Duodenum (tissue), 1 donor: ENCODE data around the gene PBOV1.

DNA sequence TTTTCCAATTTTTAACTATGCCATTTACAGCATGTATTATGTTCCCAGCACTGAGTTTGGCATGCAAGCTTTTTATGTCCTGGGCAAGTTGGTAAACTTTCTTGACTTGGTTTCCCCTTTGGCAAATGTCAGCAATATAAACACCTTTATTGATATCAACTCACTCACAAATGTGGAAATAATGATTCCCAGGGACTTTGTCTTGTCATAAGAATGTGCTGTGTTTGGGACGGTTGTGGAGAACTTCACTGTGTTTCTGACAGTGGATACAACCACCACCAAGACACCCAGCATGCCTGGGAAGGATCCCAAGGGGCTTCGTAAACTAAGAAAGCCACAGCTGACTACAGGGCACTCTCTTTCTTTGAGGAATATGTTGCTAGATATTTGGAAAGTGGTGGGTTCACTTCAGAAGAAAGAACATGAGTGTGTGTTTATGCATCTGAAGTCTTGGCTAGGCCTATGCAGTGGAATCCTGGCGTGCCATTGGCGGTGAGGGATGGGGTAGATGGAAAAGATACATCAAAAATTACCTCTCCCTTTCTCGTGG, 187.5 kb downstream of the PDE7B start:
- PRO-cap, result no peak

DNA sequence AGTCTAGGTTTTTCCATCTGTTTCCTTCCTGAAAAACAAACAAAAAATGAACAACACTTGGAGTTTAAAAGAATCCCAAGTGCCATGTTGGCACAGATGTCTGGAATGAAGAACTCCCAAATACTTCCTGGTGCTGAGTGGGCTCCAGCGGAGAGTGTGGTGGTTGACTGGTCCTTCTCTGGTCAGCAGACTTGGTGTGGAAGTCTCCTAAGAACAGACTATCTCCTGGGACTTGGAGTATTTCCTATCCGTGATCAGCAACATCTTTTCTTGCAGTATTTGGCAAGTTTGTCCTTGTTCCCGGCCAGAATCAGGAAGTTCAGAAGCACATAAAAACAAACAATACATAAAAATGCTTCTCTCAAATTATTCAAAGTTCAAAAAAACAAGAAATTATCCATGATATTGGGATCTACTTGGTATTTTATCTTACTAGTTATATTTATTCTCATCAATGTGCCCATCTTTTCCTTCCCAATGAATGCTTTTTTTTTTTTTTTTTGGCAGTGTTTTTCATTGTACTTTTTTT, 154.1 kb downstream of the MTFR2 start:
- PRO-cap, result no peak

GRCh38 chr6:136250963-136251666, 1.0 kb upstream of the MTFR2 start:
- PRO-cap, result no peak

- PRO-cap, result no peak
Measured at GRCh38 chr6:136252662-136253054, 2.5 kb upstream of the MTFR2 start.

DNA sequence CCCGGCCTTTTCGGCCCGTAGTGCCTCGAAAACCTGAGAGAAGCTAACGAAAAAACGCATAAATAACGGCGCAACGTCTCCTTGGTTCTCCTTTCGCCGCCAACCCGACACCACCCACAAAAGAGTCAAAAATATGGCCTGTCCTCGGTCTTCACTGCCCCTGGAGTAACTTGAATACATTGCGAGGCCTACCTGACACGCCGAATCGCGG, 220 bp downstream of the BCLAF1 start:
- PRO-cap, result no peak

- PRO-cap, result no peak
Measured at GRCh38 chr6:136511539-136512351, 38.5 kb downstream of the MAP7 start.

DNA sequence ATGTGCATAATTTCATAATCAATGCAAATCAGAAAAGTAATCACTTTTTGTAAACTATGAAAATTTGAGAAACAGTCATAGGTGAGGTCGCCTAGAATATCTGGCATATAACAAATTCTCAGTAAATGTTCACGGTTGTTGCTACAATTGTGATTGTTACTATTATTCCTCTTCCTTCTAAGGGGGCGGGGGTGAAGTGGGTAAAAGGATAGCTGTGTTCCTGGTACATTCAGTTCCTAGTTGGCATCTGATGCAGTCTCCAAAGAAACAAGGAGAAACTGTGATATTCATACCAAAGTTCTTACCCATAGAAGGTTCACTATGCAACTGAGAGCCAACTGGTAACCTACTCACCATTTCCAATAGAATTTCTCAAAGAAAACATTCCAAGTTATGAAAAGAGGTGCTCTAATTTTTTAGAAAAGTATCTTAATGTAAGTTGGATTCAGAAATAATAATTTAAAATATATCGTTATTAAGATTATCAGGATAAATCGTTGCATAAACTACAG, 13.2 kb upstream of the MAP7 start:
- PRO-cap, result no peak

DNA sequence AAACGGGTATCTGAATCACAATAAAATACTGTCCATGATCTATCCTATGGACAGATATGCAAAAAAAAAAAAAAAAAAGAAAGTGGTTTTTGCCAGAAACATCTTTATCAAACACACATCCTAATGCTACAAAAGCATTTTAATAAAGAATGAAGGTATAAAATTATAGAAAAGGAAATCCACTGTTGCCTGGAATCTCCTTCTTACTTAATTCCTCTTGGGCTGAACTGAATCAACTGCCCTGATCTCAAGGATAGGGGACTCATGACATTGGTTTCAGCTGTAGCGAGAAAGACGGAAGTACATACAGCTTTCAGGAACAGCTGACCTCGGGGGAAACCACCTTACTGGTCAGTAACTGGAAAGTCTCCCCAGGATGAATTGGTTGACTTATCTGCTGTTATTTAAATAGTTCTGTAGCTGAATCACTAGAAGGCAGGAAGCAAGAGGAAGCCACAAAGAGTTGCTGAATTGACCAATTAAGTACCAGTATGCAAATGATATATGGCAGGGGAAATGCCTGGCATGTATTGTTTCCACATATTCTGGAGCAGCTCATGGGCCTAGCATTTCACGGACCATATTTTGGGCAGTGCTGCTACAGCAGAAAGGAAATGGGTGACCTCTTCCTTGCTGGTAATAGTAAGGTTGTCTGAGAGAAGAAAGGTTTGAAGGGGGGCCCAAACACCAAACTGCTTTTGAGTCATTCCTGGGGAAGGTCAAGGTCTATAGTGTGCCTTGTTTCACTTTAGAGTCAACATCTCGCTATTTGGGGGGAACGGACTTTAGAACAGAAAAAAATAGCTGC, 43.6 kb upstream of the MAP7 start:
- PRO-cap, result no peak

- PRO-cap, result no peak
Measured at GRCh38 chr6:136639300-136640054, 89.3 kb upstream of the MAP7 start.

DNA sequence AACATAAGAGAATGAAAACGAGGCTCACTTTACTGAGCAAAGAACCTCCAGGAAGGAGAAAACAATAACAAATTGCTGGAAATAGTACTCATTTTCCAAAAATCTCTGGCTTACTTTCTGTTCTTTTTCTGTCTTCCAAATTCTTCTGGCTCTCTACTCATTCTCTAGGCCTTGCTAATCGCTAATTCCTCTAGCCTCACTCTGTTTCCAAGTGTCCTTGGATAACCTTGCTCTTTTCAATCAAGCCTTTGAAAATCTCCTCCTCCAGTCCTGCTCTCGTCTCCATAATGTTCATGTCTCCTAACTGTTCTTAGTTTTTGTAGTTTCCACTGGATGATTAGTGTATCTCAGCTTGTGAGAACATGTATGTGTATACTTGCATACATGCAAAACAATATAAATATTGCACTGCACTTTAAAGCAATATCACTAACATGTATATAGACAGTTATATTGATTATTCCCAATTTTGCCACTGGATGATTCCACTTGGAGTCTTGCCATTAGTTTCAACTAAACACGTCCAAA, 96.2 kb upstream of the MAP7 start:
- PRO-cap, result no peak

DNA sequence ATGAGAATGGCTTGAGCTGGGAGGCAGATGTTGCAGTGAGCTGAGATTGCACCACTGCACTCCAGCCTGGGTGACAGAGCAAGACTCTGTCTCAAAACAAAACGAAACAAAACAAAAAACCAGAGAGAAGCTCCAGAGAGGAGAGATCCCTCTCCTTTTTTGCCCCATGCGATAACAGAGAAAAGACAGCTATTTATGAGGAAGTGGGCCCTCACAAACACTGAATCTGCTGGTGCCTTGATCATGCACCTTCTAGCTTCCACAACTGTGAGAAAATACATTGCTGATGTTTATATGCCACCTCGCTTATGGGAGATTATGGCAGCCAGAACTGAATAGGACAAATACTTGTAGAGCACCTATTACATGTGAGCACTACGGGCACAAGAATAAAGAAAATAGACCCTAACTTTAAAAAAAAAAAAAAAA, 31.4 kb downstream of the MAP3K5 start:
- PRO-cap, result no peak

DNA sequence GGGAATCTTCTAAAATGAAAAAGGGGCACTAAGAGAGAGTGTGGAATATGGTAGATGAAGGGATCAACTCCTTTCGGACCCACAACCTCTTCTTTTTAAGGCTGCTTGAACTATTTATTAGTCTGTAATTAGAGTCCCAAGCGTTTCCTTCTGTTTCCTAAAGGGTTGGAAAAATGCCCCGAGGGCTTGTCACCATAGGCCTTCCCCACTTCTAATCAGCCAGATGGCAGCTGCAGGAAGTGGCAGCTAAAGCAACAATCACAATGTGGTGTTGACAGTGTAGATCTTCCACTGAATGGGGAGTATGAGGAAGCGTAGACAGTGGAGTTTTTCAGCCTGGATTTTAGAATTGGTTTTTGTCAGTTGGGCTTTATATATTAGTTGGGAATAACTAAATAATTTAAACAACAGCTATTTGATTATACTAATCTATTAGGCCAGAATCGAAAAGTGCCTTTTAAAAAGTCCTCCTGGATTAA, 40.6 kb downstream of the SLC35D3 start:
- PRO-cap, result no peak

- PRO-cap, result no peak
Measured at GRCh38 chr6:137025780-137026095, 19.0 kb downstream of the IL20RA start.

DNA sequence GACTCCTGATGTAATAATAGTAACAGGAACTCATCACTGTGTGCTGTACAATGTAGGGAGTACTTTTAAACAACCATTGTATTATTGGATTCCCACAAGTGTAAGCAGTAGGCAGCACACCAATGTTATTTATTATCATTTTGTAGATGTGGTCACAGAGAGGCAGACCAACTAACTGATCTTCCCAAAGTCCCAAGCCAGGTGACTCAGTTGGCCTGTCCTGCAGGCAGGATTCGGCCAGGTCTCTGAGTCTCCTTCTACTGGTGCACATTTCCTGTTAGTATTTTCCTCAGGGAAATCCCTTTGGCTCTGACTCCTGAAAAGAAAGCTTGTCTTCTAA, 14.5 kb upstream of the IFNGR1 start:
- PRO-cap, result no peak

DNA sequence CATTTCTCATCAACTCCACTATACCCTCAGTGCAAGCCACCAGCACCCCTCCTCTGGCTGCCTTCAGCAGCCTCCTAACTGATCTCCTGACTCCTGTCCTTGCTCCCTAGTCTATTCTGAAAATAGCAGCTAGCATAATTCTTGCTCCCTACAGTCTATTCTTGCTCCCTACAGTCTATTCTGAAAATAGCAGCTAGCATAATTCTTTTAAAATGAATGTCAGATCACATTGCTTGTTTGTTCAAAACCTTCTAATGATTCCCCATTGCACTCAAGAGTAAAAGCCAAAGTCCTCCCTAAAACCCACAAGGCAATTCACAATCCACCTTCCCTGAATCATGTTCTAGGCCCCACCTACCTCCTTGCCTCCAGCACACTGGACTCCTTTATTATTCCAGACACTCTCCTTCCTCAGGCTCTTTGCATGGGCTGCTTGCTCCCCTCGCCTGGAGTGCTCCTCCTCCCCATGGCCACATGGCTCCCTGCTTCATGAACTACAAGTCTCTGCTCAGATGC, 164.2 kb upstream of the TNFAIP3 start:
- PRO-cap, result no peak

DNA sequence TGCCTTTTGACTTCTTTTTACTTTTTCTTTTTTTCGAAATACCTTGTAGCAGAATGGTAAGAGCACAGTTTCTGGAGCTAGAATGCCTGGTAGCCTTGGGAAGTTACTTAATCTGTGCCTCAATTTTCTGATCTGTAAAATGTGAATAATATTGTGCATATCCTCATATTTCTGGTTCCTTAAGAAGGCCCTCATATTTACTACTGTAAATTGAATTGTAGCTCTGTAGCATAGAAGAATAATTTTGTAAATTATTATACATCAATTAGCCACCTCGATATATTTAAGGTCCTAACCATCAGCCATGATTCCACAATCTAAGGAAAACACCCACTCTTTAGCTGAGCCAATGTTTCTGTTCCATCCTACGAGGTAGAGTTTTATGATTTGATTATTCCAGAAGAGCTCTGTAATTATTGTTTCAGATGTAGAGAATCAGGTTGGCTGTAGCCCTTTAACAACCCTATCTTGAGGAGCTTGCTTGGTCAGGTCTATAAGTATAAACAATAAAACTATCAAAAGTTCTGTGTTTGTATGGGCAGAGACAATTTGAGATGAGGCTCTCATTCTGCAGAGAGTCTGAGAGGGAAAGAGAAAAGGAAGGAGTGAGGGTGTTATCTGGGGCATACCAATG, at the start of gene PBOV1:
TSS of gene PBOV1 (minus strand) at position 291 of the 634 bp plus-strand sequence.
- PRO-cap, result no peak

DNA sequence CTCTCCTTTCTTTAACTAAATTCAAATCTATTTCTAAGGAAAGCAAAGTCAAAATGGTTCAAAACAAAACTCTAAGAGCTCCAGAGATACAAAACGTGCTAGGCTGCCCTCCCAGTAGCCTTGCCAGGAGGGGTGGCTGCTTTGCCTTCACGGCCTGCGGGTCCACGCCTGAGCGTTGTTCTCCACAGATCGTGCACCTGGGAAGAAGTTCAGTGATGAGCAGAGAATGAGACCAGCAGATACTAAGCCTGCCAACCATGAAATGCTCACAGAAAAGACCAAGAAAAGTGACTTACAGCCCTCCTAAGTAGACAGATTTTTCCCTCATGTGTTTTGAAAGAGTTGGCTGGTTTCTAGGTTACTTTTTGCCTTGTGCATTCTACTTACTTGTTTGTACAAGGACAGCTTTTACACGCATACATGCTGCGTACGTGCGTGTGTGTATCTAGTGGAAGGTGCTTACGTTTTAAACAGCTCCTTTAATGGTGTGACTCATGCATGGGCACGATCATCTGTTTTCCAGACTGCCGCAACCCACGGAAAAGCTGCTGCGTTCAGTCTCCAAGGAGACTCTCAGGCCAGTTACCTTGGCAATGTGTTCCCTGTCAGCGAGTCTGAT, 32.4 kb upstream of the PBOV1 start:
- PRO-cap, result no peak

GRCh38 chr6:138262488-138263341, 44.4 kb upstream of the PBOV1 start:
- PRO-cap, result no peak

- PRO-cap, result no peak
Measured at GRCh38 chr6:138433545-138434195, 29.6 kb downstream of the HEBP2 start.

GRCh38 chr6:138498536-138498994, 729 bp downstream of the NHSL1 start:
- PRO-cap, result no peak